Paraaortic lymph node (tissue), 1 donor: ENCODE data around the genes MUS81, GAL3ST3, B4GAT1 and ACTN3.

GRCh38 chr11:65850021-65850406 lies 8.0 kb downstream of the CFL1 start:
- PRO-cap = no peak

DNA sequence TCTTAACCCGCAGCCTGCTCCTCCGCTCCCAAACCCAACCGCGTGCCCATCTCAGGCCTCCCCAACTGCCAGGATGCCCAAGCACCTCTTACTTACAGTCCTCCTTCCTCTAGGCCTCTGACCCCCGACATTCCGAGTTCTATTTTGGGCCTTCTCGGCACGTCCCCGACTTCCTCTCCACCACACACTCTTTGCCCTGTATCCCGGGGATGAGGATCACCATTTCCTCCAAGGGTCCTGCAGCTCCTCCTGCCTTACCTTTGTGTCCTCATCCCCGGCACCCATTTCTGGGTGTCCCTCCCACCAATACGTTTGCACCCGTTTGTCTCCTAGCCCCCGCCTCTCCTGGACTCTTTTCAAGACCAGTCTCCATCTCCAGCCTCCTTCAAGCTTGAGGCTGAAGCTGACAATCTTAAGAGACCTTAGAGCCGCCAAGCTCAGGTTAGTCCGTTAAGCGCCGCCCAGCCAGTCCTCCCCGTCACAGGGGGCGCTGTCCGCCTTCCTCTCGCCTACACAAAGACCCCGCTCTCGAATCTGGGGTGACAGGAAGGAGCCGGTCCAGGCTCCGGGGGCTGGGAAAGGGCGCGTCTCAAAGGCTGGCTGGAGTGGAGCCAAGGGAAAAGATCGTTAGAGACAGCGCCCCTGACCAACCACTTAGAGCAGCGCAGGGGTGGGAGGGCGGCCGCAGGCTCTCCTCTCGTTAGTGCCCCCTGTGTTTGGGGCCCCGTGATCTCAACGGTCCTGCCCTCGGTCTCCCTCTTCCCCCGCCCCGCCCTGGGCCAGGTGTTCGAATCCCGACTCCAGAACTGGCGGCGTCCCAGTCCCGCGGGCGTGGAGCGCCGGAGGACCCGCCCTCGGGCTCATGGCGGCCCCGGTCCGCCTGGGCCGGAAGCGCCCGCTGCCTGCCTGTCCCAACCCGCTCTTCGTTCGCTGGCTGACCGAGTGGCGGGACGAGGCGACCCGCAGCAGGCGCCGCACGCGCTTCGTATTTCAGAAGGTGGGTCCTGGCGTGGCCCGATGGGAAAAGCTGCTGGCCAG lies at the start of gene MUS81:
Gene MUS81 (plus strand): TSS at position 542 of the 1,038 bp plus-strand sequence.
- PRO-cap = bidirectional peak, plus-strand start at position 657 of the sequence, minus-strand start at position 474 of the sequence

DNA sequence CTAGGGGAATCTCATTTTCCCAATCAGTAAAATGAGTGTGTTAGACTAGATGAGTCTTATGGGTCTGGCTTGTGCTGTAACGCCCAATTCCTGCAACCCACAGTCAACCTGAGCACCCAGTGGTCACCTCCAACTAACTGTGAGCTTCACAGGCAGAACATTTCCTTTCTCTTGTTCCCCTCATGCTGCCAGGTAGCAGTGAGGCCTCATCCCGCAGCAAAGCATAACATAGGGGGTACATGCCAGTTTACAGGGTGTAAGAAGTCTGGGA lies 3.8 kb downstream of the EFEMP2 start:
- PRO-cap = no peak

GRCh38 chr11:65873309-65874294 lies 1.0 kb upstream of the EFEMP2 start:
- PRO-cap = bidirectional peak, plus-strand start at chr11:65873814, minus-strand start at chr11:65873607

GRCh38 chr11:65878303-65878752 lies 1.3 kb upstream of the CTSW start:
- PRO-cap = no peak

GRCh38 chr11:65891615-65892454 lies 1.4 kb downstream of the CCDC85B start:
- PRO-cap = unidirectional peak, minus-strand start at chr11:65891881

DNA sequence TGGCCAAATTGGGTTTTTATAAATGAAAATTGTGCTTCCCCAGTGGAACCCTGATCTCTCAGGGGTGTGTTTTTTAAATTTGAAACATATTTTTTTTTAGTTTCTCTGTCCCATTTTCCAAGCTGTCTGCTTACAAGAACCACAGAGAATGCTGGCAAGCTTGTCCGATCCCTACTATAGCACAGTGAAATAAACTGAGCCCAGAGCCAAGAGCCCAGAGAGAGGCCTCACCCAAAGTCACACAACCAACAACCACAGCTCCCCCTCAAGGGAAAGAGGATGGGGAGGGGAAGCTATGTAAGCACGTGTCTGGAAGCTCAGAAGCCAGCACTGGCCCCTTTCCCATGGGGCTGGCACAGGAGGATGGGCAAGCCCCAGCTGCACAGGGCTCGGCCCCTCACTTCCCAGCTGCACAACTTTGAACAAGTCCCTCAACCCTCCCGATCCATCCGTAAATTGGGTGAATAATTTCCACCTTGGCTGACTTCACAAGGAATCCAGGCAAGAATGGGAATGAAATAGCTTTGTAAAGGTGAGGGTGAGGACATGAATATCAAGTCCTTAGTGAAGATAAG lies 3.2 kb upstream of the SART1 start:
- PRO-cap = no peak

GRCh38 chr11:65997273-65998185 lies 4.4 kb downstream of the EIF1AD start:
- PRO-cap = no peak

- PRO-cap = no peak
Measured at GRCh38 chr11:66048728-66049561, at the start of gene GAL3ST3. Gene GAL3ST3 (minus strand): TSS chr11:66049161.

DNA sequence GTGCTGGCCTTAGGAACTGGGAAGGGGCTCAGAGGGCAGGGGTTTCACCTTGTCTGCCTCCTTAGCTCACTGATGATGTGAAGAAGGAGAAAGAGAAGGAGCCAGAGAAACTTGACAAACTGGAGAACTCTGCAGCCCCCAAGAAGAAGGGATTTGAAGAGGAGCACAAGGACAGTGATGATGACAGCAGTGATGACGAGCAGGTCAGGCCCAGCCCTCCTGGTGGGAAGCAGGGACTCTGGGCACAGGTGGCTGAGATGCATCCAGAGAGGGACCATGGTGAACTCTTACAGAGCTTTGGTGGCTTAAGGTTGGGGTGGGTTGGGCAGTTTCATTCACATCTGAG lies 6.9 kb downstream of the SF3B2 start:
- PRO-cap = no peak

DNA sequence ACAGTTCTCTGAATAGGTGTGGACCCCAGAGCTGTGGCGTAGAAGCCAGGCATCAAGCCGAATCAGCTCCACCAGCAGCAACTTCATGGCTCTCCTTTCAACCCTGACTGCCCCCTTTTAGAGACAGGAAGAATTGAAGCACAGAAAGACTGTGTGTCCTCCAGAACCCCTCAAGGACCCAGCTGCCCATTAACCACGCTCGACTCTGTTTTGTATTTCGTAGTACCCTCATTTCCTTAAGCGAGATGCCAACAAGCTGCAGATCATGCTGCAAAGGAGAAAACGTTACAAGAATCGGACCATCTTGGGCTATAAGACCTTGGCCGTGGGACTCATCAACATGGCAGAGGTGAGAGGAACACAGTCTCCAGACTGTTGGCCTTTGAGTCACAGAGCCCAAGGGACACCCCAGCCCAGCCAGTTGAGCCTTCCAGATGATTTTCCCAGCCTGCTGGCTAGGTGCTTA lies 46.6 kb upstream of the KLC2 start:
- PRO-cap = no peak

- PRO-cap = no peak
Measured at GRCh38 chr11:66220165-66220873, 37.2 kb upstream of the KLC2 start.

DNA sequence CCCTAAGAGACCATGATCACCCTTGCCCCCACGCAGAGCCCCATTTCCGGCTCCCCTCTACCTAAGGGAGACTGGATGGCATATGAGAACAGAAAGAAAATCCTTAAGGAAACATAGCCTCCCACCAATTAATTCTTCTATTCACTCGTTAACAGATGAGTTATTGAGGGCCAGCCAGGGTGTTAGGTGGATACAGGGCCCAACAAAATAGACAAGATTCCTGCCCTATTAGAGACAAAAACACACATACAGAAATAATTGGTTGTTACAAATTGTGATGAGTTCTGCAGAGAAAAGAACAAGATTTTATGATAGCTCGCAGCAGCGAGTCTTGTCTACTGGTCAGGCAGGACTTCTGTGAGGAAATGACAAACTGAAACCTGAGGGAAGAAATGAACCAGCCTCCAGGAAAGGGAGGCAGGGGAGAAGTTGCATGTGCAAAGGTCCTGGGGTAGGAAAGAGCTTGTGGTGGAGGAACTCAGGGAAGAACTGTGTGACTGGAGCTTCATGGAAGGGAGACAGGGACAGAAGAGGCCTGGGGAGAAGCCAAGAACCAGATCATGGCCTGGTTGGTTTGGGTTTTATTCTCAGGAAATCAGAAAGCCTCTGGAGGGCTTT lies 1.6 kb downstream of the KLC2 start:
- PRO-cap = no peak

- PRO-cap = unidirectional peak, minus-strand start at chr11:66316222
Measured at GRCh38 chr11:66315868-66316940, 640 bp downstream of the CD248 start.

- PRO-cap = bidirectional peak, plus-strand start at chr11:66347800, minus-strand start at chr11:66347636; bidirectional peak, plus-strand start at chr11:66348161, minus-strand start at chr11:66348023
Measured at GRCh38 chr11:66347354-66348521, at the start of gene B4GAT1. Gene B4GAT1 (minus strand): TSS chr11:66347629.

GRCh38 chr11:66362463-66363635 lies 8.7 kb downstream of the SLC29A2 start:
- PRO-cap = no peak

DNA sequence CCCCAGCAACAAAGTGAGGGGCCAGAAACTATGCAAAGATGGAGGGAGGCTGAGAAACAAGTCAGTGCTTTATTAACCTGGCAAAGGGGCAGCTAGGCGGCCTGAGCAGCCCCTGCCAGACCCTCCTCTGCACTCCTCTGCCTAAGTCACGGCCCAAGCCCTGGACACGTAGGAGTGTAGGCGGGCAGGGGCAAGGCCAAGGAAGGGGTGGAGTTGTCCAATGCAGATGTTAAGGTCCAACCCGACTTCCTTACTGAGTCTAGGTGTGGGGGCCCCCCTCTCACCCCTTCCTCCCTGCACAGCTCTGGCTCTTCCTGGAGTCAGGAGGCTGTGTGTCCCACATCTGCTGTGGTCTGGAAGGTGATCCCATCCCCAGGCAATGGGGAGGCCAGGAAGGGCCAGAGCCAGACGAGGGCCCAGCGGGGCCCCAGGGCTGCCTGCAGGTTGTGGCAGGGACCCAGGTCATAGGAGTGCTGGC lies 6.6 kb downstream of the ZDHHC24 start:
- PRO-cap = no peak

GRCh38 chr11:66546484-66547263 lies at the start of gene ACTN3:
Gene ACTN3 (plus strand): TSS chr11:66546903.
- PRO-cap = bidirectional peak, plus-strand start at chr11:66546903, minus-strand start at chr11:66546768

DNA sequence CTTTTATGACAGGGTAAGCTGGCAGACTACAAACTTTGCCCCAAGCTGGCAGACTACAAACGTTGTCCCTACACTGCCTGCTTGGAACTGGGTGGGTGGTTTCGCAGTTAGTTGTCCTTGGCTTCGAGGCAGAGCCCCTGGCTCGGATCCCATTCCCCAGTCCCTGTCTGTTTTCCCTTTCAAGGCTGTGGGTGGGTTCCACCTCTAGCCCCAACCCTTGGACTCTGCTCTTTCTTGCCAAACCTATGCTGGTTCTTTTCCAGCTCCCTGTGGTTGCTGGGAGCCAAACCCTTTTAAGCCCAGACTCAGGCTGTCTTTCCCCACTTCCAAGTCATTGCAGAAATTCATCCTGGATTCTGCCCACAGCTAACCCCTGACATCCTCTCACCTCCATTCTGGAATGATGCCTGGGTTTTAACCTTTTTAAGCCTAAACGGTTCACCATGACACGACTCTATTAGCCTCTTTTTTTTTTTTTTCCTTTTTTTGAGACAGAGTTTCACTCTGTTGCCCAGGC lies 9.2 kb upstream of the RBM14 start:
- PRO-cap = no peak

- PRO-cap = no peak
Measured at GRCh38 chr11:66688642-66689288, 11.1 kb upstream of the RBM4B start.